Melanocyte of skin (primary cell): ENCODE measurements around a stretch of chr16.

GRCh38 chr16:50678444-50678937 lies 2.6 kb downstream of the SNX20 start:
- CAGE, long polyA plus RNA, 2 experiments, result no peak in any of the 2 experiments

GRCh38 chr16:50699678-50700163 lies 6.3 kb downstream of the NOD2 start:
- CAGE, long polyA plus RNA, 2 experiments, result no peak in any of the 2 experiments

DNA sequence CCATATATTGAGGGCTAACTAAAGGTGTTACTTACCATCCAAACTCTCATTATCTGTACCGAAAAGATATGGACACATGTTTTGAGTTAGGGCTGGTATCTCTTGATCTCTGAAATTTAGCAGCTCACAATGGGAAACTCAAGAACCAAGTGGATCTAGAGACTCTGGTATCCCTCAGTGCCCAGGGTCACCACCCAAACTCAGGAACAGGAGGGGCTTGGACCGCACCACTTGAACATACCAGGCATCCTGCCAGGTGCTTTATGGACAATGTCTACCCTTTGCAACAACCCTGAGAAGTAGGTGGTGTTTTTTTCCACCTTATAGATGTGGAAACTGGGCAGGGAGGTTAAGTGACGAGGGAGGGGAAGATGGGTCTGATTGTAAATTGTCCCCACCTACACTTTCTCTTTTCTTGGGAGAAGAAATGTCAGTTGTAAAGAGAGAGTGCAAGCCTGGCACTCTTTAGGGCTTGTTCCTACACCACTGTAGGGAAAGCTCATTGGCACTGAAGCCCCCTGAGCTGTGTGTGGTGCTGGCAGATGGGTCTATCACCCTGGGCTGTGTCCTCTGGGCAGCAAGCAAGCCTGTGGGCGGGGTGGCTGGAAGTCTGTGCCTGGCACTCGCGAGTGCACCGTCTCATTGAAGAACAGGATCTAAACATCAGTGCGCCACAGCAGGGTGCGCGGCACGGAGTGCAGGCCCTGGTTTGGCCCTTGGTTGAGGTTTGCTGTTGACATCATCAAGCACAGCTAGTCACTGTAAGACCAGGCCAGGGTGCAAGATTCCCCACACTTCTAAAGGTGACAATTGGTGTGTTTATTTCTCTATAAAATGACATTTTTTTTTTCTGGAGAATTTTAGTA lies 15.0 kb downstream of the NOD2 start:
- CAGE, long polyA plus RNA, 2 experiments, result no peak in any of the 2 experiments

GRCh38 chr16:50927927-50928405 lies 186.1 kb downstream of the CYLD start:
- CAGE, long polyA plus RNA, 2 experiments, result no peak in any of the 2 experiments

GRCh38 chr16:51056298-51056807 lies 94.7 kb downstream of the SALL1 start:
- CAGE, long polyA plus RNA, 2 experiments, result no peak in any of the 2 experiments

DNA sequence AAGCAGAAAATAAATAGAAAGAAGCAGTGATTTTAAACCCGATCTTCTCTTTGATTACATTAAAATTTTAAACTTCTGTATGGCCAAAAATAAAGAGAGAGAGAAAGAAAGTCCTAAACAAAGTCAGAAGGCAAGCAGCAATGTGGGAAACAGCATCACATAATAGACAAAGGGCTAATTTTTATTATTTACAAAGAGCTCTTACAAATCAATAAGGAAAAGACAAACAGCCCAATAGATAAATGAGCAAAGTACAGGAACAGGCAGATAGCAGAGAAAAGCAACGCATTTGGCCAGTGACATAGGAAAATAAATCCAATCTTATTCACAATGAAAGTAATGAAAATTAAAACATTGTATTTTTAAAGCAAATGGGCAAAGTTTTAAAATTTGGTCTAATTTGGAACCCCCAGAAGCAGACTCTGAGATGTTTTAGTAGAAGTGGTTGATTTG lies 93.1 kb downstream of the SALL1 start:
- CAGE, long polyA plus RNA, 2 experiments, result no peak in any of the 2 experiments

DNA sequence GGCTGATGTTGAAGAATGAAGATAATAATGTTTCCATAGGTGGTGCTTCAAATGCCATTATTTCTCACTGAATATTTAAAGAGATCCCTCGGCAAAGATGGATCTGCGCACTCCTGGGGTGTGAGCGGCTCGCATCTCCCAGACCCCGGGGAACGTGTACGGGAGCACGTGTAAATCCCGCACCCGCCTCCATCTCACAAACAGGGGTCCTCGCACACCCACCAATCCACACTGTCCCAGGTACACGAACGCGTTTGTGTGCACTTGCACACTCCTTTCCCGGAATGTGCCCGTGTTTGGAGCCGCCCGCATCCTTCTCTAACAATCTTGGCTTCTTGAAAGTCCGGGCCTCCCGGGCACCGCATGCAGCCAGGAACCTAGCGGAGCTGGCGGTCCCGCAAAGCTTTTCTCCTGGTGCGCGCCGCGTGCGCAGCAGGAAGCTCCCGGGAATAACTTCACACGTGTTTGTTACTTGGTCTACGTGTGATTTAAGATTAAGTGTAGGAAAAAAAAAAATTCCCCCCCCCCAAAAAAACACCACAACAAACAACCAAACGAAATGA lies 2.5 kb upstream of the SALL1 start:
- CAGE, long polyA plus RNA, 2 experiments, result no peak in any of the 2 experiments

GRCh38 chr16:51155766-51156826 lies 5.0 kb upstream of the SALL1 start:
- CAGE, long polyA plus RNA, 2 experiments, result no peak in any of the 2 experiments

- CAGE, long polyA plus RNA, 2 experiments, result no peak in any of the 2 experiments
These were observed 610.9 kb upstream of the SALL1 start for GRCh38 chr16:51761866-51762436.

- CAGE, long polyA plus RNA, 2 experiments, result no peak in any of the 2 experiments
These were observed 132.9 kb upstream of the TOX3 start for GRCh38 chr16:52679943-52680235.

DNA sequence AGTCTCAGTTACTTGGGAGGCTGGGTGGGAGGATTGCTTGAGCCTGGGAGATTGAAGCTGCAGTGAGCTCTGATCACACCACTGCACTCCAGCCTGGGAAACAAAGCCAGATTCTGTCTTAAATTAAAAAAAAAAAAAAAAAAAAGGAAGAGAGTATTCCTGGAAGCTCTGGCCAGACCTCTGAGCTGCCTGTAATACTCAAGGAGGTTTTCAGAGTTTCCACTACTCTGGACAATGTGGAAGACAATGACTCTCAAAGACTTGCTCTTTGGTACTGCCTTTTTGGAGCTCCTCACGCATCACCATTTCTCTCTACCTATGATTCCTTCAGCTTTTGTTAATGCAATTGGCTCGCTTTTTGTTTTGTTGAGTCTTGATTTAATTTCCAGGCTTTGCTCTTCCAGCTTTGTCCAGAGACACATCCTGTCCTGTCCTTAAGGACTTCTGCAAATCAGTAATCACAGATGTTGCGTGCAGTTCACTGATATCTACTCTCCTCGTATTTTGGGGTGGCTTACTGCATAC lies 10.8 kb downstream of the CHD9 start:
- CAGE, long polyA plus RNA, 2 experiments, result no peak in any of the 2 experiments

DNA sequence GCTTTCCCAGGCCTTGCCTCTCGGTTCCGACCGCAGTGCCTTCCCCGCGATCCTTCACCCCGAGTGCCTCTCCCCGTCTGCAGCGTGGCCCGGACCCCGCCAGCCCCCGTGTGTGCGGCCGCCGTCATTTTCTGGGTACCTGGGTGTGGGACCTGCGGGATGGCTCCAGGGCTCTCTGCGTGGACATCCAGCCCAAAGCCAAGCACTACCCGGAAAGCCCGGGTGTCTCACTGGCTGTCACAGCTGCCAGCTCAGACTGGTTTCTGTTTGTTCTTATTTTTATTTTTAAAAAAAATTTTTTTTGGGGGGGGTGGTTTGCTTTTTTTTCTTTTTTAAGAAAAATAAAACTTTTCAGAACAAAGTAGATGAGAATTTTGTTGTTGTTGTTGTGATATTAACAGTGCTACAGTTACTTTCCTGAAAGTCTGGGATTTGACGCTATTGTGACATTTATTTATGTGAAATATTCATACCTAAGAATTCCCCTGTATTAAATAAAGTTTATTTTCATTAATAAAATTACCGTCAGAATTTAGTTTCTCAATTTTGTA lies 77.1 kb downstream of the CHD9 start:
- CAGE, long polyA plus RNA, 2 experiments, result no peak in any of the 2 experiments

- CAGE, long polyA plus RNA, 2 experiments, result no peak in any of the 2 experiments
These were observed 26.4 kb downstream of the AKTIP start for GRCh38 chr16:53476731-53476983.

GRCh38 chr16:53511695-53512286 lies 8.8 kb upstream of the AKTIP start:
- CAGE, long polyA plus RNA, 2 experiments, result no peak in any of the 2 experiments

- CAGE, long polyA plus RNA, 2 experiments, result no peak in any of the 2 experiments
These were observed 72.0 kb downstream of the FTO start for GRCh38 chr16:53775724-53776633.

DNA sequence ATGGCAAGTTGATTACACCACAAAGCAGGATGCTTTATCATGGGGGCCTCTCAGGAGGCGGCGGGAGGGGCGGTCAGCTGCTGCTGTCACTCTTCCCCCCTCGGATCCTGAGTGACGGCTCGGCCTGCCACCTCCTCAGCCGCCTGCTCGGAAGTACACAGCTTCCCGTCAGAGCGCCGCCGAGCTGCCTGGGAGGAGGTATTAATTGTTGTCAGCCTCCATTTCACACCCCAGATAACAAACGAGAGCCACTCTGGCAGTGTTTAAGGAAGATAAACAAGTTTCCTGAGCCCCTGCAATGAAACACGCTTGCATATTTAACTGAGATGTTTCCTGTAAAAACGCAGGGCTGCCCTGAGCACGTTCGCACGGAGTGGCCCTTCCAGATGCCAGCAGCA lies 84.1 kb upstream of the IRX3 start:
- CAGE, long polyA plus RNA, 2 experiments, result no peak in any of the 2 experiments

DNA sequence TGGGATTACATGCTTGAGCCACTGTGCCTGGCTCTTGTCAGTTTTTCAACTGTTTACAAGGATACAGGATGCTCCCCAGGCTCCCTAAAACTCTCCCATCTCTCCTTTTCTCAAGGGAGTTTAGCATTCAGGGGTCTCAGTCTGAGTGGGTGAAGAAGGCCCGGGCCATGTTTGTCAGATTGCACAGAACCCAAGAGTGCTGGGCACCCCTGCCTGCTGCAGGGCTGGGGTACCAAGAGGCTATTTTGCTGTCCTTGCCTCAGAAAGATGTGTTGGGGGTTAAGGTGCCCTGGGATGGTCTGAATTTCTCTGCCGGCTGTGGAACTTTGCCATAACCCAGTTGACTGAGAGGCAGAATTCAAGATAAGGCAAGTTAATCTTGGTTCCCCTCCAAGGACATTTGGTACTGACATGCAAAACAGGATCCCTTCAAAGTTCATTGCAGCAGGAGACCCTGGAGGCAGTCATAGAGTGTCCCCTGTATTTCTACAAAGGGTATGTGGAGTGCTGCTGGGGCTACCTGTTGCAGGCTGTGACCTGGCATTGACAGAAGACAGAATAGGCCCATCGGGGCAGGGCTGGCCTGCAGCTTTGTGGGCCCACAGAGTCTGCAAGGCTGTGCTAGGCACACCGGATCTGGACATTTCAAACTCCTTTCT lies 135.5 kb upstream of the IRX3 start:
- CAGE, long polyA plus RNA, 2 experiments, result no peak in any of the 2 experiments

- CAGE, long polyA plus RNA, 2 experiments, result no peak in any of the 2 experiments
These were observed 170.4 kb upstream of the IRX3 start for GRCh38 chr16:54457025-54457372.

DNA sequence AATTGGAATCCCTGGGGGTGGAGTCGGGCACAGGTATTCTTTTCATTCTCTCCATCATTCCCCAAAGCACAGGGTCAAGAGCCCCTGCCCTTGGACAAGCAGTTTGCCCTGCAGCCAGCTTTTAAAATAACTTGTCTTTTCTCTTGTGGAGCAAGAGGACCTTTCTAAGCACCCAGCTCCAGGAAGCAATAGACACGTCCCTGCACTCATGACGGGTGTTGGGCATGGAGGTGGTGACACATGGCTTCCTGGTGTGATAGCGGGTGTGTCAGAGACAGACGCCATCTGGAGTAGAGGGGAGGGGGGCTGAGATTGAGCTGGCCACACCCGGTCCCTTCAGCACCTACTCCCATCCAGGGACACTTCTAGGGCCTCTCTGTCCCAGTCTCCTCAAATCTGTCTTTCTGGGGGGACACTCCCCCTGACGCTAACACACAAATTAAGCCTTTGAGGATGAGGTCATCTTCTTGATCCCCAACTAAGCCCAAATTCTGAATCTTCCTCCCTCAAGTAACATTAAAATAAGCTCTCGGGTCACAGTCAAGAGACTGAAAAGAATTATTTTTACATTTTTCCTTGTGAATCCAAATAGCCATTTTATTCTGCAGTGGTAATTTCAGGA lies 216.5 kb upstream of the IRX3 start:
- CAGE, long polyA plus RNA, 2 experiments, result no peak in any of the 2 experiments

- CAGE, long polyA plus RNA, 2 experiments, result no peak in any of the 2 experiments
These were observed 56.7 kb upstream of the IRX5 start for GRCh38 chr16:54873920-54874371.